ENCODE data around the genes ZNF687, THEM5, LCE2A, LCE1A, LORICRIN, S100A9 and S100A8.

DNA sequence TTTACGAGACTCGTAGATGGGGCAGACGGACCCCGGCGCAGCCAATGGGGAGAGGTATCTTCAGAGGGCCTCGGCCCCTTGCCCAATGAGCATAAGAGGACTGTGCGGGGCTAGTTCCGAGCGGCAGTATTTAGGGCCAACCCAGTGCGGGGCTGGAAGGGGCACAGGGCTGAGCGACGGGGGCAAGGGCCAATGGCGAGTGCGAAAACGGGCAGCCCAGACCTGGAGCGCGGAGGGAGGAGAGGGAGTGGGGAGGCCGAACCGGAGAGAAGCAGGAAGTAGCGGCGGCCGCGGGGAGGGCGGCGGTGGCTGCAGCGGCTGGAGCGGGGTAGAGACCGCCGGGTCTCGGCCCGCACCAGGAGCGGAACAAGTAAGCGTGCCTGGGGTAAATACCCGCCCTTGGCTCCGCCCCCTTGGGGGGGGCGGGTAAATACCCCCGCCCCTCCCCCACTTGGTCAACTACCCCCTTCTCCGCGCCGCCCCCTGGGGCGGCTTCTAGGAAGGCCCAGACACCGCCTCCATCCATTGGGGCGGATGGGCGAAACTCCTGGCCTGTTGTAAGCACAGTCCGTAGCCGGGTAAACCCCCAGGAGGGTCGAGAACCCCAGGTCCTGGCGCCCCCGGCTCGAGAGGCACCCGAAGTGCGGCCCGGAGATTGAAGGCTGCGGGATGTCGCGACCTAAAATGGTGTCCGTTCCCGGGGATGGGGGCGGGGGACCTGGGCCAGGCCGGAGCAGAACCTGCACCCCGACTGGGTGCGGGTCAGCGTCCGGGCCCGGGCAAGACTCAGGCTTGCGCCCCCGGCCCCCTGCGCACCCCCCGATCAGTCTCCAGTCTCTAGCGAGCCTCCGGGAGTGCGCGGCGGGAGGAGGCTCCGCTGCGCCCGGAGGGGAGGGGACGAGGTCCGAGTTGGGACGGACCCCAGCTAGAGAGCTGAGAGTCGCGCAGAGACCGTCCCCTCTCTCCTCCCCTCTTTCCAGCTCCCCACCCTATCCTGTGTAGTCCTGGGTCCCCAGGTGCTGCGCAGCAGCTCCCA lies at the start of gene ZNF687:
Gene ZNF687, plus strand, starts transcription at position 274 of the 1,036 bp plus-strand sequence.
- RRBS, result 2% methylated on average over 33 of the region's 84 CpGs

- RRBS, result no CpG with 5 or more reads among the region's 28 CpGs
These were observed 7.5 kb downstream of the ZNF687 start for GRCh38 chr1:151289235-151290346.

DNA sequence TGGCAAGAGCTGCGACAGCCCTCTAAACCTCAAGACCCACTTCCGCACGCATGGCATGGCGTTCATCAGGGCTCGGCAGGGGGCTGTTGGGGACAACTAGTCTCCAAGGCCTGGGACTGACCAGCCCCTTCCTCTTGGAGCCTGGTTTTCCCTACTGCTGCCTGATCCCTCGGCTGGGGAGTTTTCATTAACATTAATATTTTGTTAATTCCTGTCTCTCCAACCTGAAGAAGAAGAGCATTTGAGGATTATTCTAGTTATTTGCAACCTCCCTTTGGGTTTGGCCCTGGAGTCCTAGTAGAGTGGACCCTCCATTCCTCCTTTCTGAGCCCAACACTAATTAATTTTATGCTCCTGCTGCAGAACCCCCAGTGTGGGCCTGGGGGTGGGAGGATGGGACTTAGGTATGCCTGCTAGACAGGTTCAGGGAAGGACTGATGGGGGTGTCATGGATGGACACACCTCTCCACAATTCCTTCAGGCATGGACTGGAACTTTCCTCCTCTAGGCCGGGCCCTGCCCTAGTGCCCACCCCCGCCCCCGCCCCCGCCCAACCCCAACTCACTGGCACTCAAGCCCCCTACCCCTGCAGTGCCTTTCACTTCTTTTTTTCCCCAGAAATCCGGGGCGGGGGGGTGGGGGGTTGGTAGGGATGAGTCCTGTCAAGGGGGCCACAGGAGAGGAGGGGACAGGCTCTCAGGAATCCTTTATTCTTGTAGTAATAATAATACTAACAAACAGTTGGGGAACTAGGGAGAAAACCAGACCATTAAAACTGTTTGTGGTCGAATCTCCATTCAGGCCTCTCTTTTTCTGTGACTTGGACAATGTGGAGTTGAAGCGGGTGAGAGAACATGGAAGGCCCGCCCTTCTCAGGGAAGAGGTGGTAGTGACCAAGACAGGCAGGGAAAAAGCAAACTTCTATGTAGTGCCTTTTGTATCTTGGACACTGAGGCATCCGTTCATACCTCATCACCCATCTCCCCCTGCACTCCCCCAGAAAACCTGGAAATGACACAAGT lies 9.3 kb downstream of the ZNF687 start:
- RRBS, result 92% methylated on average over 3 of the region's 16 CpGs

GRCh38 chr1:151364722-151365419 lies 7.6 kb downstream of the SELENBP1 start:
- RRBS, result no CpG with 5 or more reads among the region's 7 CpGs

GRCh38 chr1:151400392-151401021 lies 1.1 kb downstream of the PSMB4 start:
- RRBS, result no CpG with 5 or more reads among the region's 8 CpGs

- RRBS, result no CpG with 5 or more reads among the region's 4 CpGs
These were observed 25.8 kb downstream of the PSMB4 start for GRCh38 chr1:151425197-151425604.

DNA sequence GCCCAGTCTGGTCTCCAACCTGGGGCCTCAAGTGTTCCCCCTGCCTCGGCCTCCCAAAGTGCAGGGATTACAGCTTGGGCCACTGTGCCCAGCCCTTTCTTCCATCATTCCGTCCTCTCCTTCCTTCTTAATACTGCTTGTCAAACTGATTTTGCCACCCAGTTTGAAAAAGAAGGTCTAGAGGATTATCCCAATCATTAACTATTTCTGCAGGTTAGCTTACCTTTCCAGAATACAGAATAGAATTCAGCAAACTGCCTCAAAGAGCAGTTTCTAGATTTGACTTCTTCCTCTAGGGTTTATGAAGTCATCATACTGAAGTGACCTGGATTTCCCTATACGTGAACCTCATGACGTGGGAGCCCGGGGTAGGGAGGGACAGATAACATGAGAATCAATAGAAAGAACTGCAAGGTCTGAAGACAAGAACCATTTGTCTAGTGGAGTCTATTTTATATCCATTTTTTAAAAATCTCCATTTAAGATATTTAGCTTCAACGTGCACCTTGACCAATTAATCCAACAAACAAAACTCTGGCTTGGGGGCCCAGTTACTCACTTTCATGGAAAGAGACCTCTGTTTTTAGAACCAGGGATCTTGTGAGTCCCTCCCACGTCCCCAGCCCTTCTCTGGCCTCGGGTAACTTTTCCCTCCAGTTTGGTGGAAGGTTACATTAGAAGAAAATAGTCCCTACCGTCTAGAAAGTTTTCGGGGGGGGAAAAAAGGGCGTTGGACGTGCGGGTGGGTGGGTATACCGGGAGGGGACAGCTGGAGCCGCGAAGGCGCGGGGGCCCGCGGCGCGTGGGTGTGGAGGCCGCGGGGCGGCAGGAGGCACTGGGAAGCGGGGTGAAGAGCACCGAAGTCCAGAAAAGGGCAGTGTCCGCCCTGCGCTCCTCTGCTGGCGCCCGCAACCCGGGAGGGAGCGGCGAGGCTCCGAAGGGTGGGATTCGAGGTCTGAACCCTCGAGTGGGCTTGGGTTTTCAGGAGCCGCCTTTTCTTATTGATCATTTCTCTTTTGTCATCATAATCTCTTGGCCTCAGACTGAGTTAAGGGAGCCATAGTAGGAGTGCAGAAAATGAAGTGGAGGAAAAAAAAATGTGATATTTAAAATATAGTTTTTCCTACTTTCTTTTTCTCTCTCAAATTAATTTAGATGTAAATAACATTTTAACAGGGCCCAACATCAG lies 13.8 kb upstream of the POGZ start:
- RRBS, result no CpG with 5 or more reads among the region's 38 CpGs

GRCh38 chr1:151503056-151503549 lies 8.1 kb upstream of the CGN start:
- RRBS, result no CpG with 5 or more reads among the region's 3 CpGs

GRCh38 chr1:151710091-151710714 lies 6.4 kb downstream of the CELF3 start:
- RRBS, result no CpG with 5 or more reads among the region's 17 CpGs

GRCh38 chr1:151825965-151826714 lies 5.5 kb downstream of the RORC start:
- RRBS, result no CpG with 5 or more reads among the region's 16 CpGs

GRCh38 chr1:151853424-151853975 lies at the start of gene THEM5:
Gene THEM5, minus strand, starts transcription at chr1:151853712.
- RRBS, result no CpG with 5 or more reads among the region's 5 CpGs

- RRBS, result no CpG with 5 or more reads among the region's 3 CpGs
These were observed 4.4 kb downstream of the THEM4 start for GRCh38 chr1:151904799-151905402.

DNA sequence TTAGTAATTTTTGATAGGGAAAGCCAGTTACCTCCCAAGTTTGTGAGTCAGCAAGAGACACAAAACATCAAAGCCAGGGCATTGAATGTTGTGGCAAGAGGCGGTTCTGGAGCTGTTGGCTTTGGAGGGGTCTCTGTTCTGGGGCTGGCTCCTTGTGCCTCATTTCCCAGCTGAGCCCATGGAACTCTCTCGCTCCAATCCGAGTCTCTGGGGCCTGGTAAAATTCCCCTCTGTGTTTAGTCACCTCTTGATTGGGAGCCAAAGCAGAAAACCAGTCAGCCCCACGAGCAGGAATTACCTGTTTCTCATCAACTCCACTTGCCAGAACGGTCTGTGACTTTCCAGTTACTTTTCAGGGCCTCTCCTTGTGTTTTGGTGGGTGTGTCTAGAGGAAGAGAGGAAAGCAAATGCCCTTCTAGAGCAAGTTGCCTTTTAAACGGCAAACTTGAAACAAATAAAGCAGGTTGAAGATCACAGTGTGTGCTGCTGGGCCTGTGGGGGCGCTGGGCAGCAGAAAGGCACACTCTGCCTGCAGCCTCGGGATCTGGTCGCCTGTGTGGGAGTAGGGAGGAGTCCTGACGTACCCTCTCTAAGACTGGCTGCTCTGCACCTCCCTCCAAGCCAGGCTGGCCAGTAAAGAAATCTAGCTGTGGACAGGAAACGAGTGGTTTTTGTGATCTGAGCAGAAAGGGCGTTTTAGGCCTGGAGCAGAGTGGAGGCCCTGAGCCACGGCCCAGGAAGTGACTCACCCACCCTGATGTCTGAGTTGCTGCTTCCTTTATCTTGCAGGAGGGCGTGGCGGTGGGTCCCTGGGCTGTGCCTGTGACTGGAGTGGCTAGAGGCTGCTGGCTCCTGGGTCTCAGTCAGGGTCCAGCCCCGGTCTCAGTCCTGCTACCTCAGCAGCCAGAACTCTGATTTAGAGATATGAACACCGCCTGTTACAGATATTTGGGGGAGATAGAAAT lies 11.0 kb upstream of the S100A11 start:
- RRBS, result no CpG with 5 or more reads among the region's 17 CpGs

DNA sequence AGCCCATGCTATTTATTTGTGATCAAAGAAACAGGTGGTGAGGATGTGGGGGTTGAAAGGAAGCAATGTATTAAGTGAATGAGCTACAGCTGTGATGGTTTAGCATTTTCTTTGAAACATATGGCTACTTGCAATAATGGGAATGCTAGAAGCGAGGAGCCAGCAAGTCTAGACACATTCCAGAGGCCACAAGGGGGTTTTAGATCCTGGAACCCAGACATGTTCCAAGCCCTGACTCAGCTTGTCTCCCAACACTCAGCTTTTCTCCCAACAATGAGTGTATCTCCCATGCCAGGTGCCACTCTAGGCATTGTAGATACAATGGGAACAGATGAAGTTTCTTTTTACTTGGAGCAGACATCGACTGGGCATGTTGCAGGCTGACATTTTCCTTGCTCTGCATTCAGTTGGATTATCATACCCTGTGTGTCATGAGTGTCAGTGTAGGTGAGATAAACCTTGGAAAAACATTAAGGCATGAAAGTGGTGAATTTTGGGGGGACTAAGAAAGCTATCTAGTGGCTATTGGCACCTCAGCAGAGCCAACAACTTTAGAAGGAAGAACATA lies 3.8 kb downstream of the LCE3A start:
- RRBS, result no CpG with 5 or more reads among the region's 2 CpGs

GRCh38 chr1:152698015-152698502 lies at the start of gene LCE2A:
Gene LCE2A, plus strand, starts transcription at chr1:152698345.
- RRBS, result no CpG with 5 or more reads among the region's 4 CpGs

DNA sequence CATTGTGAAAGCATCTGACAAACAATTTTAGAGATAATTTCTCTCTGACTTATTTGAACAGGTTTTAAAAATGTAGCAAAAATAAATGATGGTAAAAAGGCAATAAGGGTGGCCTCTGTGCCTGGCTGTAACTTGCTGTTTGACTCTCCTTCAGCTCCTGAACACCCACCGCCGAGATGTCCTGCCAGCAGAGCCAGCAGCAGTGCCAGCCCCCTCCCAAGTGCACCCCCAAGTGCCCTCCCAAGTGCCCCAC lies at the start of gene LCE1A:
Gene LCE1A, plus strand, starts transcription at position 177 of the 253 bp plus-strand sequence.
- RRBS, result no CpG with 5 or more reads among the region's 2 CpGs

GRCh38 chr1:153259557-153260087 lies at the start of gene LORICRIN:
Gene LORICRIN, plus strand, starts transcription at chr1:153259687.
- RRBS, result no CpG with 5 or more reads among the region's 6 CpGs

DNA sequence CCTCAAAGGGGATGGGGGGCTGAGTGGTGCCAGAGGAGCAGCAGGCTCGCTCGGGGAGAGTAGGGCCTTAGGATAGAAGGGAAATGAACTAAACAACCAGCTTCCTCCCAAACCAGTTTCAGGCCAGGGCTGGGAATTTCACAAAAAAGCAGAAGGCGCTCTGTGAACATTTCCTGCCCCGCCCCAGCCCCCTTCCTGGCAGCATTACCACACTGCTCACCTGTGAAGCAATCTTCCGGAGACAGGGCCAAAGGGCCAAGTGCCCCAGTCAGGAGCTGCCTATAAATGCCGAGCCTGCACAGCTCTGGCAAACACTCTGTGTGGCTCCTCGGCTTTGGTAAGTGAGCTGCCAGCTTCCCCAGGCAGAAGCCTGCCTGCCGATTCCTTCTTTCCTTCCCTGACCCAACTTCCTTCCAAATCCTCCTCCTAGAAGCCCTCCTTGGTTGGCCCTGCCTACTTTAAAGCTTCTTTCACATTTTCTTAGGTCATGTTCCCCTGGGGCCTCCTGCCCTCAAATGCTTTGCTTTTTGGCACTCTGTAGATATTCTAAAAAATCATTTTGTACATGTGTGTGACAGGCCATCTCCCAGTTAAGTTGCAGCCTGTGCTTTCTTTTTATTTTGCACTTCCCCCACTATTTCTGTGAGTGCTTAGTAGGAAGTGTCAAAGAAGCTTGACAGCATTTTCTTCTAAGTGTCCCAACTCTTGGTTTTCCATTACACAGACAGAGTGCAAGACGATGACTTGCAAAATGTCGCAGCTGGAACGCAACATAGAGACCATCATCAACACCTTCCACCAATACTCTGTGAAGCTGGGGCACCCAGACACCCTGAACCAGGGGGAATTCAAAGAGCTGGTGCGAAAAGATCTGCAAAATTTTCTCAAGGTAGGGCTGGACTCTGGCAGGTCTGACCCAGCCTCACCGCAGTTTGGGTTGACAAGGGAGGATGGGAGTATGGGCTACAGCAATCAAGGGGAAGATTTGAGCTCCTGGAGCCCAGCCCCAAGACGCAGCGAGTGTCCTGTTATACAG lies at the start of gene S100A9:
Gene S100A9, plus strand, starts transcription at position 310 of the 1,036 bp plus-strand sequence.
- RRBS, result no CpG with 5 or more reads among the region's 15 CpGs

DNA sequence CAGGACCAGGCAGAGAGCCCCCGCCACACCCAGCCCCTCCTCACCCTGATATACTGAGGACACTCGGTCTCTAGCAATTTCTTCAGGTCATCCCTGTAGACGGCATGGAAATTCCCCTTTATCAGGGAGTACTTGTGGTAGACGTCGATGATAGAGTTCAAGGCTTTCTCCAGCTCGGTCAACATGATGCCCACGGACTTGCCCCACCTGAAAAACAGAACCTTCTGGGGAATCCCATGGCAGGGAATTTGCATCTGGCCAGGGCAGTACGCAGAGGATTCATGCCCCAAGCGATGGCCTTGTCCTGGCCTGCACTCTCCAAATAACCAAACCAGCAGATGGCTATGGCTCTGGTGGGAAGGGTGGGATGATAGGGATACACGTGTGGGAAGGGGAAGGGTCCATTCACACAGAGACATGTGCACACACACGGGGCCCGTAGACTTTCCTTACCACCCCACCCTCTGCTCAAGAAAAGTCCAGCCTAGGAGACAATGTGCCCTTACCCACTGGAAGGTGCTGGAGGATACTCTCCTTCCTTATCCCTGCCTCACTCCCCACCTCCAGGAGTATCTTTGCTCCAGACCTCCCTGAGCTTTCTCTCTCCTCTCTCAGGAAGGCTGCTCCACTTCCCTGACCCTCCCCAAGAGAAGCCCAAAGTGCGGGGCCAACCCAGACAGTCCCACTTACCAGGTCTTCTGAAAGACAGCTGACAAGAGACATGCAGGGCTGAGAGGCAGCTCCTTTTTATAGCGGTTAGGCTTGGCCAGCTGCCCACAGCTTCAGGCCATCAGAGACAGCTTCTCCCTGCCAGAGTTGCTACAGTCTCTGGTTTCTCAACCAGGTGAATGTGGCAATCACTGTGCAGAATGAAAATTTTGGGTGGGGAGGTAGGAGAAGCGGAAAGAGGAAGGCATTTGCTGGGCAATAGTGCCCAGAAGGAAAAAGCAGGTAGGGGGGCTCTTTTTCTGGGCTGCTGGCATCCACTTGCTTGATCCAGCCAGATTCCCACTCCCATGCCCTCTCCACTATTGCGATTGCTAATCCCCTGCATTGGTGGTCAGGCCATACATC lies at the start of gene S100A8:
Gene S100A8, minus strand, starts transcription at position 723 of the 1,074 bp plus-strand sequence.
- RRBS, result no CpG with 5 or more reads among the region's 16 CpGs

DNA sequence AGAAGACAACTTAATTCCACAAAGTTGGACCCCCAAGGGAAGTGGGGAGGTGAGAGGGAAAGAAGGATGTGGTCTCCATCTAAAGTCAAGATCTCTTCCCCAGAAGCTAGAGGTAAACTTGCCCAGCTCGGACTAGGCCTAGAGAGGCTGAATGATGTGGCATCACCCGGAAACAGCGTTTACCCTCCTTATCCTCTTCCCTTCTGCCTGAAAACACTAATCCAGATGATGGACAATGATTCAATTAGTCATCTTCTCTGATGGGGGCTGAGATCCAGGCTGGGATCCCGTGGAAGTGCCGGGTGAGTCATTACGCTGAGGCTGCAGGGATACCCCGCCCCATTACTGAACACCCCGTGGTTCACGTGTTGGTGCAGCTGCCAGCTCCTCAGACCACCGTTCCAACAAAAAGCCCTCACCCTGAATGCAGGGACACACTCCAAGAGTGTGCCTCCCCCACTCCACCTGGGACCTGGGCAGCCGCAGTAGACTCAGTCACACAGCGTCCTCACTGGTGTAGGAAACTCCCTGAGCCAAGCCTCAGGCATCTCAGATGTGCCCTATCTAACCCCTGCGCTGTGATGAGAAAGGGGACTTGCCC lies 2.1 kb downstream of the S100A6 start:
- RRBS, result 0% methylated on average over 2 of the region's 13 CpGs

All from hTERT-HM (cell line).